ENCODE measurements around the gene SLC35D1.

- PRO-cap, result bidirectional peak, plus-strand start at chr1:65255037, minus-strand start at chr1:65254990
- RRBS, result under 1% methylated on average over 9 of the region's 49 CpGs
Measured at GRCh38 chr1:65254744-65255831, 54.3 kb upstream of the DNAJC6 start.

- PRO-cap, result no peak
- RRBS, result no CpG with 5 or more reads among the region's 2 CpGs
Measured at GRCh38 chr1:65428203-65428783, 7.8 kb downstream of the LEPR start.

GRCh38 chr1:65428784-65429367, 8.4 kb downstream of the LEPR start:
- PRO-cap, result no peak
- RRBS, result no CpG with 5 or more reads among the region's 4 CpGs

DNA sequence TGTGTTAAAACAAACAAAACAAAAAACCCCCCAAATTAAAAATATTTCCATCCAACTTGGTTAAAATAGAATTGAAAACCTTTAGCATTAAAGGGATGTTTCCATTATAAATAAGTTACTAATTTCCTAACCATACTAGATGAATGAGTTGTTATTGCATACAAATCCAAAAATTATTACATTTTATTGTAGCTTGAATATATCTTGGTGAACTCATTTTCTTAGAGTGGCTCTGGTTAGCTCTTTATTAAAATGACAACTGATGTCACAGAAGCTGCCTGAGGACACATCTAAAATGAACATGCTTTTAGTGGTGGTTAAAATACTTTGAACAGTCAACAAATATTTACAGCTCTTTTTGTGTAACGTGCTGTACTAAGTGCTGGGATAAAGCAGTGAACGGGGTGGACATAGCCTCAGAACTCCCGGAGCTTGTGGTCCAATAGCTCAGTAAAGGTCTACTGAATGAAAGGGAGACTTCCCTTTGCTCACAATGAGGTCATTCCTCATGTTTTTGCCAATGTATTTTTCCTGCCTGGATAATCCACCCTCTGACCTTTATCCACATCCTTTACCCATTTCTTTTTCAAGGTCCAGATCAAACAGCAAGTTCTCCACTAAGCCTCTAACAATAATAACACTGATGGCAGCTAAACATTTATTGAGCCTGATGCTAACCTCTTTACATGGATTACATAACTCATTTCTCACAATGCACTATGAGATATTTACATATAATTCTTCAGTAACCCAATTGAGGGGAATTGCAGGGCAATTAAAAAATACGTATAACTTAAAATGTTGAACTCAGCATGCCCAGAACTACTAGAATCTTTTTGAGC, 55.8 kb downstream of the LEPR start:
- PRO-cap, result no peak
- RRBS, result no CpG with 5 or more reads among the region's 4 CpGs

DNA sequence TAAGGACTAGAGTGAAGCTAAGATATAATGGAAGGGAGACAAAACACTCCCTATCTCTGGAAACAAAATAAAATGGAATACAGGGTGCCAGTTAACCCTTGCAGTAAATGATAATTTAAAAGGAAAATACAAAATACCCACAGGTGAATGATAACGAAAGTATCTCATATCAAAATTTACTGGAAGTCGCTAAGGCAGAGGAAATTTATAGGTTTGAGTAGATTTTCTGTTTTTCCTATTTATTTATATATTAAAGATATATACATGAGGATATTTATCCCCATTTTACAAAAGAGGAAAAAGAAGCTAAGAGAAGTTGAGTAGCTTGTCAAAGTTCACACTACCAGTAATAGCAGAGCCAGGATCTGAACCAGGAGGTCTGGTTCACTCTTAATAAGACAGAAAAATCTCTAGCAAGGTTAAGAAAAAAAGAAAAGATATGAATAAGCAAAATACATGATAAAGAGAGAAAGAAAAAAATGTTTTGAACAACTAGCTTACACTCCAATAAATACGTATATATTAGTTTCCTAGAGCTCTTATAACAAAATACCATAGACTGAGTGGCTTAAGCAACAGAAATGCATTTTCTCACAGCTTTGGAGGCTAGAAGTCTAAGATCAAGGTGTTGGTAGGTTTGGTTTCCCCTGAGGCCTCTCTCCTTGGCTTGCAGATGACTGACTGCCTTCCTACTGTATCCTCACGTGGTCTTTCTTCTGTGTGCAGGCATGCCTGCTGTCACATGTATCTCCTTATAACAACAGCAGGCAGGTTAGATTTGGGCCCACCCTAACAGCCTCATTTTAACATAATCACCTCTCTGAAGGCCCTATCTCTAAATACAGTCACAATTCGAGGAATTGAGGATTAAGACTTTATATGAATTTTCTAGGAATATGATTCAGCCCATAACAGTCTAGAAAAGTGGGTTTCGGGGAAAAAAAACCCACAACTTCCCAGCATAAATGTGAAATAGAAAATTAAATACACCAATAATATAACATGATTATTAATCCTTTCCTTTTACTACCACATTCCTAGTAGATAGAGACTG, 60.3 kb downstream of the LEPR start:
- PRO-cap, result no peak
- RRBS, result no CpG with 5 or more reads among the region's 6 CpGs

DNA sequence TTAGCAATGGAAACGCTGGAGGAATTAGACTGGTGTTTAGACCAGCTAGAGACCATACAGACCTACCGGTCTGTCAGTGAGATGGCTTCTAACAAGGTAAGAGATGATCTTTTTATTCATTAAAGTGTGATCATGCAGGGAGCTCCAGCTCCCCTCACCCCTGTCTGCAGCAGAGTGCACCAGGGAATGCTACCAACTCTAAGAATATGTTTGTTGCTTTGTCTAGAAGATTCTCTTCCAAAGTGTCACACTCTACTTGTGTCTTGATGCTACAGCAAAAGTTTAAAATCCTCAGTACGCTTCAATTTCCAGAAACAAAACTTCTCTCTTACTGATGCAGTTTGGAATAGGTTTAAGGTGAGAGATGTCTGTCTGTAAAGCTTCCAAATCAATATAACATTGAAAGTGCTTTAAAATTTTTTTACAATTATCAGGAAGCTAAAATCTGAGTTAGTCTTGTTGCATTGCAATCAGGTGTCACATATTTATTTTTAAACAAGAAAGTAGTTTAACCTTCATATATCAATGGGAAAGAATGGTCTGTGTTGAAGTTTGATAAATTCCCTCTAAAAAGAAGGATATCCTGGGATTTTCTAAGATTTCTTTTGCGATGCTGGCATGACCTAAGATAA, 201.3 kb upstream of the SGIP1 start:
- PRO-cap, result no peak
- RRBS, result no CpG with 5 or more reads among the region's 4 CpGs

- PRO-cap, result no peak
- RRBS, result no CpG with 5 or more reads among the region's 3 CpGs
Measured at GRCh38 chr1:66356590-66357103, 177.3 kb upstream of the SGIP1 start.

DNA sequence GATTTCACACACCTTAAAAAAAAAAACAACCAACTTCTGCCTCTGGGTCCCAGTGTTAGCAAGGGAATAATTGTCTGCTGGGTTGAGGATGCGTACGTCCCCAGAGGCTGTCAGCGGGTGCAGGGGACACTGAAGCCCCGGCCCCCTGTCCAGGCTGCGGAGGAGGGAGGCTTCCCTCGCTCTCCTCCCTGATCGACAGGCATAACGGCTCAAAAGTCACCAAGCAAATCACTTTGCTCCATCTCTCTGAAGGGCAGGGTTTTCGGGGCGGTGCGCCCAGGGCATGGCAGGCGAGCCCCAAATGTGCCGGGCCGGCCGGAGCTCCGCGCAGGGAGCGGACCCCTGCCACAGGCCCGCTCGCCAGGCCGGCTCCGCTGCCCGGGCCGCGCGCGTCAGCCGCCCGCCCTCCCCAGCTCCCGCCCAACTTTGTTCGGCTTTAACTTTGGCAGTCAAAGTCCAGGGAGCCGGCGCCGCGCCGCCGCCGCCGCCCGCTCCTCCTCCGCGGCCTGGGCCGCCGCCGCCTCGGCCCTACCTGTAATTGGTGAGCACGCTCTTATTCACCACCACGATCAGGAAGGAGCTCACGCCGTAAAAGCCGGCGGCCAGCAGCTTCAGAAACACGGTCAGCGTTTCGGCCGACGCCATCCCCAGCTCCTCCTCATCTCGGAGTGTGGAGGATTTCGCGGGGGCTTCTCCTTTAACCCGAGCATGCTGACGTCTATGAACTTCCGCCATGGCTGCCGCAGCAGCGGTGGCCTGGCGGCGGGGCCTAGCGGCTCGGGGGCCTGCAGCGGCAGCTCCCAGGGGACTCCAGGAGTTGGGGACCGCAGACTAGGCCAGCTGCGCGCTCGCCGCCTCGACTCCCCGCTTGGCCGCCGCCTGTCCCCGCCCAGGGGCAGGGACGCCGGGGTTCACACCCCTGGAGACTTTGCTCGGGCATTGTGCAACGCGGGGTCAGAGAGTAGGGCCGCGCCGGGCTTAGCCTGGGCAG, at the start of gene SLC35D1:
TSS of gene SLC35D1 (minus strand) at position 870 of the 991 bp plus-strand sequence.
- PRO-cap, result bidirectional peak, plus-strand start at position 448 of the sequence, minus-strand start at position 371 of the sequence; bidirectional peak, plus-strand start at position 734 of the sequence, minus-strand start at position 672 of the sequence; bidirectional peak, plus-strand start at position 957 of the sequence, minus-strand start at position 883 of the sequence
- RRBS, result under 1% methylated on average over 31 of the region's 88 CpGs

DNA sequence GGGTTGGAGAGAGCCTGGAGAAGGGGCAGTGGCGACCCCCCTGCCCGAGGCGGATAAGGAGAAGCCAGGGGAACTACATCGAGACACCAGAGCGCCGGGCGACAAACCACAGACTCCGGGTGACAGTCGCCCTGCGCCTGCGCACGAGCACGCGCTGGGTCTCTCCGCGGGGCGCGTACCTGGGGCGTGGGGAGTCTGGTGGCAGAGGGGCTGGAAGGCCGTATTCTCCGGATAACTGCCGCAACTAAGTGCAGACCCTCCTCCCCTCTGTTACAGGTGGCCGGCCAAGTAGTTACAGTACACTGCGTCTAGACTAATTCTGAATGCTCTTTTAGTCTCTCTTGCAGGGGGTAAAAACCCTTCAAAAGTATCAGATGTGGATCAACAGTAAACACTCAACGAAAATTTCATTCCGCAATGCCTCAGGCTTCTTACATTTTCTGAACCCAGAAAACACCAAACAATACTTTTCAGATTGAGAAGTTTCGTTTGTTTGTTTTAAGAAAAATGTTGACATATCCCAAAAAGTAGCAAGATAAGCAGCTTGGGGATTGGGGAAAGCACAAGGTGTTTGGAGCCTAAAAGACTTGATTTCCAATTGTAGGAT, 425 bp upstream of the SLC35D1 start:
- PRO-cap, result bidirectional peak, plus-strand start at position 132 of the sequence, minus-strand start at position 130 of the sequence
- RRBS, result no CpG with 5 or more reads among the region's 27 CpGs

GRCh38 chr1:67336863-67337247, 29.2 kb downstream of the IL12RB2 start:
- PRO-cap, result no peak
- RRBS, result no CpG with 5 or more reads among the region's 5 CpGs

DNA sequence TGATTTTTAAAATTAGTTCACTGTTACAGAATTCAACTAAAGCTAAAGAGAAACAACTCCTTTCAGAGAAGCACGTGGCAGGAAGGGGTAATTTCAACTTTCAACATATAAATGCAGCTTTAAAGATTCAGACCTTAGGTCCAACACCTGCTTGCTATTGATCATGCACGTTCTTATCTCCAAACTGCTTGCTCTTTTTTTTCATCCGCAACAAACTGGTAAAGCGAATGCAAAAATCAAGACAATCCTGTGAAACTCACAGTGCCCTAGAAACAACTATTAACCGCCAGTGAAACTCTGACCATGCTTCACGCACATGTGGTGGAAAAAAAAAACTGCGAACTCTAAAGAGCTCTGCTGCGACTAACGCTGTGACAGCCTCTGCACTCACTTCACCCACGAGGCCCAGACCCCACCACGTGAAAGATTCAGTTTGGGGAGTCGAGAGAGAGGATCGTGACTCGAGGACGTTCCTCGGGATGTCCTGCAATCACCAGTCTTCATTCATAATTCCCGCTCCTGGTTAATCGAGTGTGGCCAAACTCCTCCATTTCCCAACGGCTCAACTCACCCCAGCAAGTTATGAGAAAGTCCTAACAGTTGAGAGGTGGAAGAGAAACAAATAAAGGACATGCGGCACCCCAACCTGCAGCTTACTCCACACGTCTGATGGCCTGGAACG, 1.3 kb downstream of the SERBP1 start:
- PRO-cap, result bidirectional peak, plus-strand start at position 431 of the sequence, minus-strand start at position 154 of the sequence
- RRBS, result no CpG with 5 or more reads among the region's 22 CpGs

DNA sequence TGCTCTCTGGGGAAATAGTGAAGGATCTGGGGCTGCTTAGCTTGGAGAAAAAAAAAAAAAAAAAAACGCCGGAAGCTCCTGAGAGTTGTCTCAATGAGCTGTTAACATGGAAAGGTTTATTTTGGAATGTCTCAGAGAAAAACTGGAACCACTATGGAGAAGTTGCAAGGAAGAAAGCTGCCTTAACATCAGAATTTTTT, 49.5 kb upstream of the SERBP1 start:
- PRO-cap, result no peak
- RRBS, result no CpG with 5 or more reads among the region's 2 CpGs

GRCh38 chr1:67522565-67523384, 92.6 kb upstream of the SERBP1 start:
- PRO-cap, result no peak
- RRBS, result no CpG with 5 or more reads among the region's 11 CpGs

DNA sequence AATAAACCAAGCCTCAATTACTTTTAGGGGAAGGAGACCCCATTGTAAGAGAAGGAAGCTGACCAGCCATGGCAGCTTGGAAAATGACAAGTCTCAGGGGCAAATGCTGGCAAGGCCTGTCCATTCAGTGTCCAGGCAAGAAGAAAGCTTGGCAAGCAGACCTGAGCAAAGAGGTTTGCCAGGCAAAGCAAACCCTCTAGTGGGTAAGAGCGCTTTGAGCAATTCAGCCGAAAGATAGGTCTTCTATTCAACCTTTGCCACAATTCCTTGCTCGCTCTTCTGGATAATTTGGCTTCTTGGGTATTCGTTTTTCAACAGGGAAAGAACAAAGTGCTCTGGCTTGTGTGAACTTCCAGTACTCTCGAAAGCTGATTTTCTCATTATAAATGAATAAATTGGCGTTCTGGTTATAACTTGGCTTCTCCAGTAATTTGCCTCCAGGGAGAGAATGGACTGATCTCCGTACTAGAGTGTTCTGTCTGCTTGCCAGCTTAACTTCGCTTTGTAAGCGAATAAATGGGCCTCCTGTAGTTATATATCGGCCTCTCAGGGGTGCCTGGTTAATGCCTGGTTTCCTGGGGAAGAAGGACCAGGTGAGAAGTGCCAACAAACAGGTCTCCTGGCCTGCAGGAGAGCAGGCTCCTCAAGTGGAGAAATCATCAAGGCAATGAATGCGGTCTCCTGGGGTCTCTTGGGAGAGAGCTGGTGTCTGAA, 107.2 kb upstream of the SERBP1 start:
- PRO-cap, result no peak
- RRBS, result no CpG with 5 or more reads among the region's 11 CpGs

GRCh38 chr1:67540177-67540860, 110.1 kb upstream of the SERBP1 start:
- PRO-cap, result no peak
- RRBS, result no CpG with 5 or more reads among the region's 8 CpGs

DNA sequence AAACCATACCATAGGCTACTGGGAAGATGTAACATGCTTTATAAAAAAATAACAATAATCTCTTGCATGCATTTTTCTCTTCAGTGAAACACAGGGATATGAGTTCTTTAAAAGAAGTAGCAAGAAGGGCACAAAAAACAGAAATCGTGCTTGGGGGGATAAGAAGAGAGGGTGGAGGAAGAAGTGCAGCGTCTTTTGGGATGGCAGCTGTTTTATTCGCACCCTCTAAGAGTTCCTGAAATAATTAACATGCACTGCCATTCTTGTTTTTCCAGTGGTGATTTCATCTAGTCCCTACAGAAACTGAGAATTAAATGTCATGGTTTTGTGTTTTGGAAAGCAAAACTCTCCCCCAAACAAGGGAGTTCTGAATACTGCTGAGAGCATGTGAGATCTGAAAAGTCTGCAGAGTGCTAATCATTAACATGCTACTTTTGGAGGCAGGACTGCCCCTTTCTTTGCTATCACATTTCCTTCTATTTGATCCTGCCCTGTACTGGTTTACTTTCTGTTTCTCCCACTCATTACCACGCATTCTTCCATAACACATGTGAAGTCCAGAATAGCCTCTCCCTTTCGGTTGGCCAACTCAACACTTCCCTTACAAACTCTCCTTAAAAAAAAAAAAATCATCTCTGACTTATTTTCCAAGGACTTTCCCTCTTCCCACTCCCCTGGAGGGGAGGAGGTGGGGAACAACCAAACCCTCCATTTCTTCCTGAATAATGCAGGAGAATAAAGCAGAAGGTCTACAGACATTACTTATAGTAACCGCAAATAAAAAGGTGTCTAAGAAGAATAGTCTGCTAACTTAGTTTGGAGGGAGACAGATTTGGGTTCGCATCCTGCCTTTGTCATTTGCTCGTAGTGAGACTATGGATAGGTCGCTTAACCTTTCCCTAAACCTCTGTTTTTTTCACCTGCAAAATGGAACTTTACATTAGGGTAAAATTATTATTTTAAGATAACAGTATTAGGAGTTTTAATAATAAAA, 63.7 kb downstream of the GADD45A start:
- PRO-cap, result bidirectional peak, plus-strand start at position 524 of the sequence, minus-strand start at position 396 of the sequence; bidirectional peak, plus-strand start outside the sequence, minus-strand start at position 866 of the sequence
- RRBS, result no CpG with 5 or more reads among the region's 9 CpGs

DNA sequence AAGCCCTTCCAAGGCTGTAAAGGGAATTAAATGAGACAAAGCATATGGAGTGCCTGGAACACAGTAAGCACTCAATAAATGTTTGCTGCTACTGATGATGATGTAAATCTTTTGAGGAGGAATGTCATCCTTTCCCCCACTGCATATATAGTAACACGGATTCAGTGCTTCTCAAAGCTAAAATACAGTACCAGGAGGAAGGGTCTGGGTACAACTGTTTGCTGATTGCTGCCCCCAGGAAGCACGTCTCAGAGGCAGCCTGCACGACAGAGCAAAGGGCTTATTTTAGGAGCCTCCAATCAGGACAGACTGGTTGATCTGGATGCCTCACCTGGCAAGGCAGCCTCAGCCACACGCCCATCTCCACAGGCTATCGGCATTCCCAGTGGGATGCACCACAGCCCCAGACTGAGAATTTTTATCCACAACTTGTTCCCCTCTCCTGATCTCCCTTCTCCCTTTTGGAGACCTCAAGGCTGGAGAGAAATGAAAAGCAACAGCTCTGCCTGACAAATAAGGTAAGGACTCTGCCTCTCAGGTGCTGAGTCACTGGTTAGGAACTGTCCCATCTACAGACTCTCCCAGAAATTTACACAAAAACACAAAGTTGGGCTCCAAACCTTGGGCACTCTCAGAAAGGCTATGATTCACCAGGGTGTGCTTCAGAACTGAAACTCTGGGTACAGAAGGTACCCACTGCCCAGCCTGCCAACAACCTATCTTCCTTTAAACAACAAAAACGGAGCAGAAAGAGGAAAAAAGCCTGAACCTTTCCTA, 64.5 kb downstream of the GADD45A start:
- PRO-cap, result bidirectional peak, plus-strand start at position 174 of the sequence, minus-strand start outside the sequence; bidirectional peak, plus-strand start outside the sequence, minus-strand start at position 463 of the sequence
- RRBS, result no CpG with 5 or more reads among the region's 6 CpGs

DNA sequence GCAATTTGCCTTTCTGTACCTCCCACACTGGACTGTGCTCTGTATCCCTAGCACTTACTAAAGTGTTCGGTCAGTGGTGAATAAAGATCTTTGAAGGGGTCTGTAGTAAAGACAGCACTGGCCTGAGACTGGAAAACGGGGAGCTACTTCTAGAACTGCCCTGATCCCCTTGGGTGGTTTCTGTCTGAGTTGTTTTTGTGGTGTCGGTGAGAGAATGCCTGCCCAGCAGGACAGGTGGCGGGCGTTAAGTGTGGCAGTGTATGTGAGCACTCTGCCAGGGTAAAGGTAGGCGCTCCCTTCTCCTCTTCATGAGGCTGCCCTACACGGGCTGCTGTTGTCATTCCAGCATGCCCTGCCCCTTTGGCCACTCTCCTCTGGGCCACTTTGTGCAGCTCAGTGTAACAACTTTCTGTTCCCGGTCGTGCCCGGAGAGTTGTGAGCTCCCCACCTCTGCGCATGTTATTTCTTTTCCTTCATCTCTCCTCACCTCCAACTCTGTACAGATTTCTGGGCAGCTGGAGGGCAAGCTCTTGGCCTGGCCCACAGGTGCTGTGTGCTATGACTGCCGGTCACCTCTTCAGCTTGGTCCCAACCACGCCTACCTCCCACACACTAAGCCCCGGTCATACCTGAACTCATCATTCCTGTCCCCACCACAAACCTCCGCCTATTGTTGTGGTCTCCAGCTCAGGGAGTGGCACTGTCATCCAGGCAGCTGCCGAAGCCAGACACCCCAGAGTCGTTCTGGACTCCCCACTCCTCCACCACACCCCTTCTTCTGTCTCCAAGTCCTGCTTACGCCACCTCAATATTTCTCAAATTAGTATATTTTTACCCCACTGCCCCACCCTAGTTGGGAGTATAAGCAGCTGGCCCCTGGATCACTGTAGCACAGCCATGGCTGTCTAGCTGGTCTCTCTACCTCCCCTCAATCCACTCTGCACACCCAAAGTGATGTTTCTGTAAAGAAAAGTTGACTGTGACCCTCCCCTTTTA, 69.0 kb downstream of the GADD45A start:
- PRO-cap, result no peak
- RRBS, result 5% methylated on average over 3 of the region's 18 CpGs

GRCh38 chr1:67818895-67819471, 14.3 kb downstream of the GNG12 start:
- PRO-cap, result no peak
- RRBS, result no CpG with 5 or more reads among the region's 7 CpGs

- PRO-cap, result no peak
- RRBS, result no CpG with 5 or more reads among the region's 3 CpGs
Measured at GRCh38 chr1:70209995-70210299, 4.6 kb upstream of the LRRC40 start.

All from MCF 10A (cell line).